PC-3 (cell line): ENCODE measurements around a stretch of chr9.

DNA sequence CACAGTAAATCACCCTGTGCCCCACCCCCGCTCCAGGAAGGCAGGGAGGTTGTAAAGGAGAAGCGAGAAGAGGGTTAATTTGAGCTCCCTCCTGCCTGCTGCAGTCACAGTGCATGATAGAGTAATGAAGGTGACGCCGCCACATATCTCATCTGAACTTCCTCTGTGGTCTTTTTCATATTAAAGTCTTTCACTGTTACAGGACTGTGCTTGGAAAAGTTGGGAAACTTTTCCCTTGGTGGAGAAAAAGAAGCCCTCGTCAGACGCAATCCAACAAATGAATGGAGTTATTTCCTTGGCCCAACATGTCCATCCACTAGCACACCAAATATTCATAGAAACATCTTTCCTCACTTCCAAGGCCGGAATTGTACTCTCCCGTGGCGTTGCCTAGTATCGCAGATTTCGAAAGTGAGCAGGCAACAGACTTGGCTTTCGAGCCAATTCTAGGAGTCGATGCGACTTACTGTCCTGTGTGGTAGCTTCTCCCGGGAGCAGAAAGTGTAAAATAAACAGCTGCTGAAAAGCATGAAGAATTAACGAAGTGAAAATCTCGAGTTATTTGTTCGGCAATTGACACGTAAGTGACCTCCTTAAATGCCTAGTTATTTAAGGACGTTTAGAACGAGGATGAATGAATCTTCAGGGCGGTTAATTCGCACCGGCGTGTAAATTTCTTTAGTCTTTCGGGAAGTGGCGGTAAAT lies 622 bp upstream of the PCSK5 start:
- RAMPAGE, long total RNA, result no peak

GRCh38 chr9:75890775-75891700 lies 565 bp downstream of the PCSK5 start:
- RAMPAGE, long total RNA, result no peak

DNA sequence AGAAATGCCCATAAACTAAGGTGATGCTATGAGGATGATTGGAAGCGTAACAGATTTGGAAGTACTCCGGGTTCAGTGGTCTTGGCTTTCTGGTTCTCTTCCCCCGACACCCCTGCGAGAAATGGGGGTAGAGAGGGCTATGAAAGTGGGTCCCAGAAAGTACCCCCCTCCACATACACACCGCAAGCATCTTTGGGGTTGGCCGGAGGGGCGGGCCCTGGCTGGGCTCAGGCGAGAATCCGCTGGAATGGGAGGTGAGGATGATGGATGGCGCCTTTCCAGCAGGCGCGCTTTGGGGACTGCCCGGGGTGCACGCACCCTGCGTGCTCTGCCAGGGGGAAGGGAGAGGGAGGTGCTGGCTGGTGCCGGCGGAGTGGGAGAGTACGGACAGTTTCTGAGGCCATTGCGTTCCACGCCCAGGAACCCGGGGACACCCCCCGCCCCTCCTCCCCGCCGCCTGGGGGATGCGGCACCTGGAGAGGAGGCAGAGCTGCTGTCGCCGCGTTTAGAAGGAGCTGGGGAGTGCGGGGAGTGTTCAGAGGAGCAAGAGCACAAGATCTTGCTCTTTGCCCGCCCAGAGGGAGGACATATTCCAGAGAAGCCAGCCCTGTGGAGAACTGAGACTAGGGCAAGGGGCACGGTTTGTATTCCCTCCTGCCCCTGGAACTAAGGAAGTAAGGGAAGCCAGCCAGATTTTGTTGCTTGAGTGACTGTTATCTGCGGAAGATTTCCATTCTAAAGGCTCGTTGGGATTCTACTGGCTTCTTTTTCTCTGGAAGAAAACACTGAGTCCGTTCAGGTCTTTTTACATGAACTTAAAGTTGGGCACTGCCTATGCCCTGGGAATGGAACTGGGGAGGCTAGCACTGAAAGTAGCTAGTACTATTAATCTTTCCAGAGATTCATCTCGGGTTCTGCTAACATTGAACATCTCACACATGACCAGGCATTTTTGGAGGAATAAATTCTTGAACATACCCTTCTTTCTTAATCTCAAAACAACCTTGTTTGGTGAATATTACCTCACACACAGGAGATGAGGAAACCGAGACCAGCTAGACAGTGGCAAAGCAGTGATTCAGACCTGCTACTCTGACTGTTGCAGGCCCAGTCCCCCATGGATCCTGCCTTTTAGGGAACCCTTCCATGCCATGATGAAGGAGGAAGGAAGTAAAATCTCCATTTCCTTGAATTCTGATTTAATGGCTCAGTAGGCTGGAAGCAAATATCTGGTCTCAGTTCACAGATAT lies 2.2 kb downstream of the PCSK5 start:
- RAMPAGE, long total RNA, result no peak

DNA sequence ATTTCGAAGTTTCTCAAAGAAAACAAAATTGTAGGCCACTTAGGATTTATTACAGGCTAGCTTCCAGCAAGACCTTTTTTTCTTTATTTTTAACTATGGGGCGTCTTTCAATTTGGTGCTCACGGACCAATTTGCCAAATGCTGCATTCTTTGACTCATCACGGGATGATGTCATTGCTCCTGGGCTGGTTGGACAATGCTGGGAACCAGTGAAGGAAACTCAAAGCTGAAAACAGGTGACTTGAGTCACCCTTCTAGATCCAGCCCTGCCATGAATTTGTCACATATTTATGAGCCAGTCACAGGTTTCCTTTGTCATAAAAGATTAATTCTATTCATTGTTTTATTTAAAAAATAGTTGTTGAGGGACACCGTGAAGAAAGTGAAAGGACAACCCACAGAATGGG lies 13.5 kb downstream of the PCSK5 start:
- RAMPAGE, long total RNA, result no peak

- RAMPAGE, long total RNA, result no peak
Observed at GRCh38 chr9:76394708-76395391, 624 bp upstream of the RFK start.

GRCh38 chr9:76460357-76460549 lies 1.3 kb downstream of the GCNT1 start:
- RAMPAGE, long total RNA, result no peak

DNA sequence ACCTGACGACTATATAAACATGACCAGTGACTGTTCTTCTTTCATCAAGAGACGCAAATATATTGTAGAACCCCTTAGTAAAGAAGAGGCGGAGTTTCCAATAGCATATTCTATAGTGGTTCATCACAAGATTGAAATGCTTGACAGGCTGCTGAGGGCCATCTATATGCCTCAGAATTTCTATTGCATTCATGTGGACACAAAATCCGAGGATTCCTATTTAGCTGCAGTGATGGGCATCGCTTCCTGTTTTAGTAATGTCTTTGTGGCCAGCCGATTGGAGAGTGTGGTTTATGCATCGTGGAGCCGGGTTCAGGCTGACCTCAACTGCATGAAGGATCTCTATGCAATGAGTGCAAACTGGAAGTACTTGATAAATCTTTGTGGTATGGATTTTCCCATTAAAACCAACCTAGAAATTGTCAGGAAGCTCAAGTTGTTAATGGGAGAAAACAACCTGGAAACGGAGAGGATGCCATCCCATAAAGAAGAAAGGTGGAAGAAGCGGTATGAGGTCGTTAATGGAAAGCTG lies 43.7 kb downstream of the GCNT1 start:
- RAMPAGE, long total RNA, result no peak

GRCh38 chr9:76522929-76523494 lies 64.0 kb downstream of the GCNT1 start:
- RAMPAGE, long total RNA, result no peak

DNA sequence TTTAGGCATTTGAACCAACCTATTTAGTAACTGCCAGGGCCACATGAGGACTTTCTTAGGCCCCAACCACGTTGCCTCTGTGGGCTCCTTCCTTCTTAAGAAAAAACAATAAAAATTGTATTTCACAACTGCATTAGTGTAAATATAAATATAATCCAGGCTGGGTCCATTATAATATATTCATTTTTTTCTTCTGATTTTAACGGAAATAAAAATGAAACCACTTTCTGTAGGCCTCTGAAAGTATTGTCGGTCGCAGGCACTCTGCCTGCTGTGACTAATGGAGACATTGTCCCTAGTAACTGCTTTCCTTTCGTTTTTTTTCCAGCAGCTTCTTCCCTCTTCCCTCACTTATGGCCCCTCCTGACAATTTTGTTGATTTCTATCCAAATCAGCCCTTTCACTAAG lies 71.7 kb downstream of the GCNT1 start:
- RAMPAGE, long total RNA, result no peak

DNA sequence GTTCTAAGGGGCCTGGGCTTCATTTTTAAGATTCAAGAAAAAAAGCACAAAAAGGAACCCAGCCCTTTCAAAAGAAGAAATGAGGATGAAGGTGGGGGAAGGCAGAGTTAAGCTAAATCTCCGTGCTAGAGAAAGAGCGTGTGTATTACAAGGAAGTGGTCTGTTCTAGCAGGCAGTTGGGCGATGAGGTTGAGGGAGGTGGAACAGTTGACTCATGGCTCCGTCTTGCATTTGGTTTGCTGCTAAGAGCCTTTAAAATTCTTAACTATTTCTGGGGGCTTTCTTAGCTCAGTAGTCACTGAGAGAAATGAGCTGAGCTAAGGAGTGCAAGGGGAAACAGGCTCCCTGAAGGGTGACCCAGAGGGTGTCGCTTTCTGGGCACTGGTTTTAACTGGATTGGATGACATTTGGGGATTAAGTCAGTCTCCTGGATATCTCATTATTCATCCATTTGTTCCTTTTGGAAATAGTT lies 117.4 kb downstream of the GCNT1 start:
- RAMPAGE, long total RNA, result no peak

DNA sequence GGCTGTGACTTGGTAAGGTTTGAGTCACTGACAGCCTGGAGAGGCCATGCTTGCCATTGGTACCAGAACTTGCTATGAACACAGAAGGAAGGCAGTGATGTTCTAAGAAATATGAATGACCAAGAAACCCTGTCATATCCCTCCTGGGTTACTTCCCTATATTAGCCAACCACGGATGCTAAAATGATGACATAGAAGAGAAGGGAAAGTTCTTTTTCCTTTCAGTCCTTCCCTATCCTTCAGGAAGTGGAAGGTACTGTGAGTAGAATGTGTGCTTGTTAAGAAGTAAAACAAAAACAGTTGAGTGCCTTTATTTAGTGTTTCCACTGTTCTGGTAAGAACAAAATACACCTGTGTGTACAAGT lies 136.7 kb downstream of the GCNT1 start:
- RAMPAGE, long total RNA, result no peak

- RAMPAGE, long total RNA, result no peak
Observed at GRCh38 chr9:76614194-76614479, 155.2 kb downstream of the GCNT1 start.

GRCh38 chr9:76873184-76873838 lies 32.6 kb downstream of the PRUNE2 start:
- RAMPAGE, long total RNA, result no peak

DNA sequence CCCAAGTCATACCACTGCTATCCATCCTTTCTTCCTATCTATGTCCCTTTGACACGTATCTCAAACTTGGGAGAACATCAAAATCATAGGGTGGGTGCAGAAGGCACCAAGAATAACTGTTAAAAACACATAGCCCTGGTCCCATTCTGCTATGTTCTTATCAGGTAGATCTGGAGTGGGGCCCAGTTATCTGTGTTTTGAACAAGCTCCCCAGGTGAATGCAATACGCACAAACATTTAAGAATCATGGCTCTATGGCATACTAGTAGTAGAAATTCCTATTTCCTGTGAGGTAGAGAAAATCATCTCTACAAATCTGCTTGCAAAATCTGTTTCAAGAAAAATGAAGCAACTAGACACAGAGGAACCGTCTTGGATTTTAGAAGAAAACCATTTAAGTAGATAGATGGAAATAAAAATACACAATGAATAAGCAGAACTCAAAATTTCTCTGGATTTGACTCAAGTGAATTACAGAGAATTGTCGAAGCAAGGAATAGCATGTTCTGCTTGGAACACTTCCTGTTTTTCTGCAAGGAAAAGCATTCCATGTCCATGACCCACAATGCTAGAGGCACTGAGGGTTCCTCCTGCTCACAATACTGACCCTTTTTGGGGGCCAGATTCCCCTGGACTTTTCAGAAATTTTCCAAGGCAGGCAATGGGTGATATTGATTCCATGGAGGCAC lies 30.0 kb downstream of the PRUNE2 start:
- RAMPAGE, long total RNA, result no peak

DNA sequence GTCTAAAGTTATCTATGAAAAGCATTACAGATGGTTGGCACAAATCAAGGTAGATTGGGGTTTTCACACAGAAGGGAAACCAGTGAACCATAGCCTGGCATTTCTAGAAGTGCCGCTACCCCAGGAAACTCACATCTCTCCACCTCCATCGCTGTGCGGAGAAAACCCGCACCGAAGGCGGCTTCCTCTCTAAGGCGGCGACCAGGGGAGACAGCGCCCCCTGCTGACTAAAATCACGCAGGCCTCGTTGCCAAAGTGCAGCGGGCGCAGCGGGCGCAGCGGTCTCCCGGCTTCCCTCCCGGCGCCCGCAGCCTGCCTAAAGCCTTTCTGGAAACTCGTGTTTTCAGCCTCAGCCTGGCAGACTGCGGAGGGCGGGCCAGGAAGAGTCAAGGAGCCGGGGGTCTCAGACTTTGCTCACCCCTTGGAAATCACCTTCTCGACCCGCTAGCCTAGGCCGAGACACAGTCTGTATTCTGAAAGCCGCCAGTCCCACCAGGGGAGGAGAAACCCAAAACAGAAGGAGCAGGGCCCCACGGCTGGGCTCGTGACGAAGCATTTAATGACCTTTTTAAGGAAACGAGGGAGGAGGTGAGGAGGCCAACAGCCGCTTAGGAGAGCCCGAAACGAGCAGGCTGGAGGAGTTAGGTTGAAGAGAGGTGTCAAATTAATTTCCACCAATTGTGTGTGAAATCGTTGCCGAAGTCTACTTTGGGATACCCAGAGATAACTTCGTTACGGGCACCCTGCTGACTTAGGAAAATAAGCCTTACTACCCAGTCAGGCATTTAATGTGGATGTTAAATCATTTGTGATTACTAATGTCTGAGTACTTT lies 7.4 kb upstream of the FOXB2 start:
- RAMPAGE, long total RNA, result no peak

DNA sequence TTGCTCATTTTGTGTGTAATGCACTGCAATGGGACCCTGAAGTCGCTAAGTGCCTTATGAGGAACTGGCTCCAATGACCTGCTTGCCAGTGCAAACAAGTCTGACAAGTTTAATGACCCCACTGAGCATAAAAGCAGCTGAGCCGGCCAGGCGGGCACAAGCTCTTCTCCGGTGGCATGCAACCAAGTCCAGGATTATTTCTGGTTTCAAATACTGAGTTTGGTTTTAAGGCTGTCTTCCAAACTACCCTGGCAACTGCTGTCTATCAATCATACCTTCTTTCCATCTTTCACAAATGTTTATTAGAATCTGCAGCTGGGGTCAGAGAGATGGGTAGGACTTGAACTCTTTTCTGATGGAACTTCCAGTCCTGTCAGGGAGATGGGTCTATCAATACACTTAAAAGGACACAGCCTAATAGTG lies 15.8 kb upstream of the GNA14 start:
- RAMPAGE, long total RNA, result no peak

- RAMPAGE, long total RNA, result no peak
Observed at GRCh38 chr9:77707922-77708121, 59.7 kb upstream of the GNA14 start.

- RAMPAGE, long total RNA, result no peak
Observed at GRCh38 chr9:77921880-77922343, 109.7 kb downstream of the GNAQ start.

- RAMPAGE, long total RNA, result no peak
Observed at GRCh38 chr9:77987739-77988367, 43.8 kb downstream of the GNAQ start.

- RAMPAGE, long total RNA, result no peak
Observed at GRCh38 chr9:78029749-78030064, 1.9 kb downstream of the GNAQ start.